Left cardiac atrium (tissue), 1 donor: Measurements from ENCODE around the genes APH1A, ADAMTSL4, SETDB1 and CERS2.

- PRO-cap, result no peak
Observed at GRCh38 chr1:150164631-150165313, 15.1 kb downstream of the PLEKHO1 start.

DNA sequence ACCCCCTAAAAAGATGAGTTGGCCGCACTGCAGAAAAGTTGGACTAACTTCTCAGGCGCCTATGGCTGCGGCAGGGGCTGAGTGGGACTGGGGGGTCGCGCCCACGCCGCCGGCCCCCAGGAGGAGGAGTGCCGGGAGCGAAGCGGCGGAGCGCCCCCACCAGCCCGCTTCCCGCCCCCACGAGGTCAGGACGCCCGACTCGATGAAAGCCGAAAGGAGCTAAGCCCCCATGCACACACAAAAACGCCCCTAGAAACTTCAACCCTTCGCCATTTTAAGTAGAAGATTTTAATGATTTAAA lies 679 bp downstream of the ANP32E start:
- PRO-cap, result no peak

DNA sequence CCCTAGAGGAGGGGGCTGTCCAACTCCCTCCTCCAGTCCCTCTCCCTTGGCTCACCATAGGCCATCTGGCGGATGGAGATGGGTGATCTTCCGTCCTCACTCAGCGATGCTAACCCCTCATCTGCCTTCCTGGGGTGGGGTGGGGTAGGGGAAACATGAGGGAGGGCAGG lies 1.3 kb downstream of the APH1A start:
- PRO-cap, result no peak

DNA sequence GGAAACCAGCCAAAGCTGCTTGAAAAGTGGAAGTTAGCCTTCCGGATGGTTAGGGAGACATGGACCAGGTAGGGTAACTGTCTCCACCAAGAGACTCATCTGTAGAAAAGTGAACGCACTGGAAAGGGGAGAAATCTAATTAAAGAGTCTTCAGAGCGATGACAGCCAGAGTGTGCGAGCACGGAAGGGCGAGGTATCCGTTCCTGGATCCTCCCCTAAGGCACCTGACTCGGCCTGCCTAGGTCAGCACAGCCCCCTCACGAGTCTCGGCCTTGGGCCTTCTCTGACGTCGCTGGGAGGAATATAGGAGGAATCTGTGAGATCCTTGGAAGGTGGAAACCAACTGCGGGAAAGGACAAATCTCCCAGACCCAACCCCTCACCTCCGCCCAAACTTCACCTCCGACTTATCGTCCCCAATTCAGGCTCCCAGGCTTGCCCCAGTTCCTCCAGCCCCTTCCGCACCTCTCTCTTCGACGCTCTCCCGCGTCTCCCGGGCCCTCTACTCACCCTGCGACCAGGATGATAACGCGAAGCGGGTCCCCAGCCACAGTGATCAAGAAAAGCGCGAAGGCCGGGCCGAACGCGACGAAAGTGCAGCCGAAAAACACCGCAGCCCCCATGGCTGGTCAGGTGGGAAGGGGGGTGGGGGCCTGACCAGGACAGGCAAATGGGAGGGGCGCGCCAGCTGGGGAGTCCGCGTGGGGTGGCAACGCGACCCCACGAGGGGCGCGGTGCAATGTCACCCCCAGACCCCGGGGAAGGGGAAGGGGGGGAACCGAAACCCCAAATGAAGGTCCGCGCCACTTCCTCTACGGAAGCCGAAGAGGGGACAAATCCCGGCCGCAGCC lies at the start of gene APH1A:
APH1A (minus strand) TSS at position 828 of the 850 bp plus-strand sequence.
- PRO-cap, result bidirectional peak, plus-strand start outside the sequence, minus-strand start at position 762 of the sequence

GRCh38 chr1:150548880-150549510 lies at the start of gene ADAMTSL4:
TSS of gene ADAMTSL4 (plus strand) at chr1:150549408.
- PRO-cap, result bidirectional peak, plus-strand start at chr1:150549408, minus-strand start at chr1:150549202

DNA sequence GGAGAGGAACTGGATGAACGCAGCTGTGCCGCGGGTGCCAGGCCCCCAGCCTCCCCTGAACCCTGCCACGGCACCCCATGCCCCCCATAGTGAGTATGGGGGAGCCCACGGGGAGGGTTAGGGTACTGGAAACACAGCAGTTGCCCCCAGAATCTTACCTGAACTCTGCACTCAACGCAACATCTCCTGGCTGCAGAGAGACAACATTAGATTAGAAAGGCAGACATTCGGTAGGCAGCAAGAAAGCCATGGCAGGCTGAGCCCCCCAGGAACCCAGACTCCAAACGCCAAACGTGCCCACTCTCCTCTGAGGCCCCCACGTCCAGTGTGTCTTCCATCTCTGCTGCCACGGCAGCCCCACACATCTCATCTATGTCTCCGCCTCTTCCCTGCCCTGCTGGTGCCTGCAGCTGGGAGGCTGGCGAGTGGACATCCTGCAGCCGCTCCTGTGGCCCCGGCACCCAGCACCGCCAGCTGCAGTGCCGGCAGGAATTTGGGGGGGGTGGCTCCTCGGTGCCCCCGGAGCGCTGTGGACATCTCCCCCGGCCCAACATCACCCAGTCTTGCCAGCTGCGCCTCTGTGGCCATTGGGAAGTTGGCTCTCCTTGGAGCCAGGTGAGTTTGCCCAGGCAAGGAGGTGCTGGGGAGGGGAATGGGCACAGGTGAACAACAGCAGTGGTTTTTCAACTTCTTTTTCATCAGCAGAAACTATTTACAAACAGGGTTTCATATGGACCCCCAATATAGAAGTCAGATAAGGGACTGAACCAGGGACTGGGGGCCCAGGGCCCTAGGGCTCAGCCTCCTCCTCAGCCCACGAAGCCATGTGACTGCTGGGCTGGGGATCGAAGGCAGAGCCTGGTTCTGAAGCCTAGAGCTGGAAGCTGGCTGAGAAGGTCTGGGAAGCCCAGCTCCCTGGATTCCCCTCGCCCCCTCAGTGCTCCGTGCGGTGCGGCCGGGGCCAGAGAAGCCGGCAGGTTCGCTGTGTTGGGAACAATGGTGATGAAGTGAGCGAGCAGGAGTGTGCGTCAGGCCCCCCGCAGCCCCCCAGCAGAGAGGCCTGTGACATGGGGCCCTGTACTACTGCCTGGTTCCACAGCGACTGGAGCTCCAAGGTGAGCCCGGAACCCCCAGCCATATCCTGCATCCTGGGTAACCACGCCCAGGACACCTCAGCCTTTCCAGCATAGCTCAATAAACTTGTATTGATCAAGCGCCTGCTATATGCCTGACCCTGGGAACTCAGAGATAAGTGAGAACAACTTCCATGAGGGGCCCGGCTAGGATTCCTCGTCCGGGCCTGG lies 8.8 kb downstream of the ADAMTSL4 start:
- PRO-cap, result no peak

DNA sequence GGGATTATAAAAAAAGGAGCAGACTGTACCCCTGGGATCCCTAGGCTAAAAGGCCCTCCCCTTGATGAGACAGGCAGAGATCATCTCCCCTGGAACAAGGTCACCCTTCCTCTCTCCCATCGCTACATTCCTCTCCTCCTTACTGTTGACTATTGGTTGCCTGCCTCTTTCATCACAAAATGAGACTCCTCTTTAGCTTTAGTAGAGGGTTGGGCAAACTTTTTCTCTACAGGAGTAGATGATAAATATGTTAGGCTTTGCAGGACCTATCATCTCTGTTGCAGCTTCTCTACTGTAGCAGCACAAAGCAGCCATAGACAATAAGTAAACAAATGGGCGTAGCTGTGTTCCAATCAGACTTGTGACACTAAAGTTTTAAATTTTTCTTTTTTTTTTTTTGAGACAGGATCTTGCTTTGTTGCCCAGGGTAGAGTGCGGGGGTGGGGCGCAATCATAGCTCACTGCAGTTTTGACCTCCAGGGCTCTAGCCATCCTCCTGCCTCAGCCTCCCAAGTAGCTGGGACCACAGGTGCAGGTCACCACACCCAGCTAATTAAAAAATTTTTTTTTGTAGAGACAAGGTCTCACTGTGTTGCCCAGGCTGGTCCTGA lies 15.0 kb downstream of the ADAMTSL4 start:
- PRO-cap, result no peak

DNA sequence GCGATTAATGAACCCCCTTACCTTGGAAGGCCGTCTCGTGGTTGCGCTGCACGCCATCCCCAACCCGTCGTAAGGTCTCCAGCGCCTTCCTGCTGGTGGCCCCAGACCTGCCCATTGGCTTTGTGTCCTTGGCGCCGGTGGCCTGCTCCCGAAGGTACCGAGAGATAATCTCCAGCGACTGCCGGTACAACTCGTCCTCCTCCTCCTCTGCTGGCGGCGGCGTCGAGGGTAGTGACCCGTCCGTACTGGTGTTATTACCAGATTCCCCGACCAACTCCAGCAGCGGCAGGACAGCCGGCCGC lies 637 bp downstream of the MCL1 start:
- PRO-cap, result no peak

GRCh38 chr1:150609410-150610534 lies 19.6 kb downstream of the ENSA start:
- PRO-cap, result no peak

- PRO-cap, result no peak
Observed at GRCh38 chr1:150623852-150625066, 5.2 kb downstream of the ENSA start.

DNA sequence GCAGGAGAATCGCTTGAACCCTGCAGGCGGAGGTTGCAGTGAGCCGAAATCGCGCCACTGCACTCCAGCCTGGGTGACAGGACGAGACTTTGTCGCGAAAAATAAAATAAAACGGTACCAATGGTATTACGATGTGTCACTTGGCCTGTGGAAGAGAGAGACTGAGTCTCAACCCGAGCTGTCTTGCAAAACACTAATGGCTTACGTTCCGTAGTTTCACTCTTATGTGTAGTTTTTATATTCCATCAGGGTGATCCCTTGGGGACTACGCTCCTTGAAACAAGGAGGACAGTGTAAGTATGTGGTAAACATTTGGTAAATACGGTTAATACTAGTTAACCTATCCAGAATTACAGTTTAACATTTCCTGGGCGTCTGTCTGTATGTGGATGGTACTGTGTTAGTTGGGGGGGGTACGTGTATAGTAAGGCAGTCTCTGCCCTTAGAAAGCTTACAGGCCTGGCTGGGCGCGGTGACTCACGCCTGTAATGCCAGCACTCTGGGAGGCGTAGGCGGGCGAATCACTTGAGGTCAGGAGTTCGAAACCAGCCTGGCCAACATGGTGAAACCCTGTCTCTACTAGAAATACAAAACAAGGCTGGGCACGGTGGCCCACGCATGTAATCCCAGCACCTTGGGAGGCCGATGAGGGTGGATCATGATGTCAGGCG lies 933 bp upstream of the ENSA start:
- PRO-cap, result no peak

DNA sequence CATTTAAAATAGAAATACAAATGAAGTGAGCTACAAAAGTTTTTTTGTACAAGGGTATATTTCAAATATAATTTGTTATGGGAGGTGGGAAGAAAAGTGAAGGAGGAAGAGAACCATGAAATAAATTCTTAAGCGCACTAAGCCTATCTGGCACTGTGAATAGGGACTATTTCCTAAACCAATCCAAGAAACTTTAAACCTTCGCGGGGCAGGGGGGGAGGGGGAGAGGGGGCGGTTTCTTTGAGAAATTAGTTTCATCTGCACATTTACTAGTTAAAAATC lies 435 bp downstream of the GOLPH3L start:
- PRO-cap, result no peak

GRCh38 chr1:150768314-150768647 lies 2.7 kb upstream of the CTSS start:
- PRO-cap, result no peak

GRCh38 chr1:150843431-150843908 lies 32.9 kb downstream of the ARNT start:
- PRO-cap, result no peak

DNA sequence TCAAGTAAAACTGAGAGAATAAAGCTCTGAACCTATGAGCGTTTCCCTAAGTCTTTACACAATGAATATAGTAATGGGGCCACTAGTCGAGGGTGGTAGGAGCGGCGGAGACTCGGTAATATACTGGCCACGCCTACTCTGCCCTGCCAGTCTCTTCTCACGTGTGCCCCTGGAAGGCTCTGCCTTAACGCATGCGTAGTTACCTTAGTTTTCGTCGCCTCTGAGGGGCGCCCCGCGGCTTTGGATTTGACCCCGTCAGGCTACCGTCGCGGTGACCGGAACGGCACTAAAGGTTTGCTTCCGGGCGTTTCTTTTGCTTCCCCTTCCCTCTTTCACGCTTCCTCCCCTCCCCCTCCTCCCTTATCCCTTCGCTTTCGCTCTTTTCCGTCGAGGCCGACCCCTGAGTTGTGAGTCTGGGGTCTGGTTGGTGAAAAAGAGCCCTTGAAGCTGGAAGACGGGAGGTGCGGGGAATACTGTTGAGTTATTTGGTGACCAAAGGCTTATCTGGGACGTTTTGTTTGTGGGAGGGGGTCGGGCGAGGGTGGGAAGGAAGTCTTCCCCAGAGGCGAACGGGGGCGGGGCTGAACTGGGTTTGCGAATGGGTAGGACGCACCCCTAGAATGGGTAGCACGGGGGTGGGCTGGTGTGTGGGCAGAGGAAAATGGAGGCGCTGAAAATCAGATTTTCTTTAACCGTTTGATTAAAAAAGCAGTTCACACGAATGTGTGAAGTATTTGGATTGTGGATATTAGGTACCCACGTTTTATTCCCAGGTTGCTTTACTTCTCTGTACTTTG lies at the start of gene SETDB1:
SETDB1 (plus strand) TSS at position 307 of the 797 bp plus-strand sequence.
- PRO-cap, result bidirectional peak, plus-strand start at position 207 of the sequence, minus-strand start at position 122 of the sequence

DNA sequence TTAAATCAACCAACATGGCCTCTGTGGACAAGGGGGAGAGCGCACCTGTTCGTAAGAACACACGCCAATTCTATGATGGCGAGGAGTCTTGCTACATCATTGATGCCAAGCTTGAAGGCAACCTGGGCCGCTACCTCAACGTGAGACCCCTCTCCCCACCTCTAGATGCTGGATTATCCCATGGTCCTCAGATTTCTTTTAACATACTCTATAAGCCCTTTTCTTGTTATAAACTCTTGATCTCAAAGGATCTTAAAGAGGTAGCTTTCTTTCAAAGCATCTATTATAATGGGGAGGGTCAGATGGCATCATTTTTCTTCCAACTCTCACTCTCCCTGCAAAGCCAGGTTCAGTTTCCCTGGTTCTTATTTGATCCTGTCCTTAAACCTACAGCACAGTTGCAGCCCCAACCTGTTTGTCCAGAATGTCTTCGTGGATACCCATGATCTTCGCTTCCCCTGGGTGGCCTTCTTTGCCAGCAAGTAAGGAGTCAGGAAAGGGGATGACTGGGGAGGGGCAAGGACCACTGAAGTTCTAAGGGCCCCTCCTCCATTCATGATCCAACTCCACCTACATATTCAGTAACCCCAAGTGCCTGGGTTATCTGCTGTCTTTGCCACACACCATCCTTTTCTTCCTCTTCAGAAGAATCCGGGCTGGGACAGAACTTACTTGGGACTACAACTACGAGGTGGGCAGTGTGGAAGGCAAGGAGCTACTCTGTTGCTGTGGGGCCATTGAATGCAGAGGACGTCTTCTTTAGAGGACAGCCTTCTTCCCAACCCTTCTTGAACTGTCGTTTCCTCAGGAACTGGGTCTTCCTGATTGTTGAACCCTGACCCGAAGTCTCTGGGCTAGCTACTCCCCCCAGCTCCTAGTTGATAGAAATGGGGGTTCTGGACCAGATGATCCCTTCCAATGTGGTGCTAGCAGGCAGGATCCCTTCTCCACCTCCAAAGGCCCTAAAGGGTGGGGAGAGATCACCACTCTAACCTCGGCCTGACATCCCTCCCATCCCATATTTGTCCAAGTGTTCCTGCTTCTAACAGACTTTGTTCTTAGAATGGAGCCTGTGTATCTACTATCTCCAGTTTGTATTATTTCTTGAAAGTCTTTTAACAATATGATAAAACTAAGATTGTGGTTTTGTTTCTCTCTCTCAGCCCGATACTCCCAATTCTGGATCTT lies 10.6 kb downstream of the CERS2 start:
- PRO-cap, result no peak

DNA sequence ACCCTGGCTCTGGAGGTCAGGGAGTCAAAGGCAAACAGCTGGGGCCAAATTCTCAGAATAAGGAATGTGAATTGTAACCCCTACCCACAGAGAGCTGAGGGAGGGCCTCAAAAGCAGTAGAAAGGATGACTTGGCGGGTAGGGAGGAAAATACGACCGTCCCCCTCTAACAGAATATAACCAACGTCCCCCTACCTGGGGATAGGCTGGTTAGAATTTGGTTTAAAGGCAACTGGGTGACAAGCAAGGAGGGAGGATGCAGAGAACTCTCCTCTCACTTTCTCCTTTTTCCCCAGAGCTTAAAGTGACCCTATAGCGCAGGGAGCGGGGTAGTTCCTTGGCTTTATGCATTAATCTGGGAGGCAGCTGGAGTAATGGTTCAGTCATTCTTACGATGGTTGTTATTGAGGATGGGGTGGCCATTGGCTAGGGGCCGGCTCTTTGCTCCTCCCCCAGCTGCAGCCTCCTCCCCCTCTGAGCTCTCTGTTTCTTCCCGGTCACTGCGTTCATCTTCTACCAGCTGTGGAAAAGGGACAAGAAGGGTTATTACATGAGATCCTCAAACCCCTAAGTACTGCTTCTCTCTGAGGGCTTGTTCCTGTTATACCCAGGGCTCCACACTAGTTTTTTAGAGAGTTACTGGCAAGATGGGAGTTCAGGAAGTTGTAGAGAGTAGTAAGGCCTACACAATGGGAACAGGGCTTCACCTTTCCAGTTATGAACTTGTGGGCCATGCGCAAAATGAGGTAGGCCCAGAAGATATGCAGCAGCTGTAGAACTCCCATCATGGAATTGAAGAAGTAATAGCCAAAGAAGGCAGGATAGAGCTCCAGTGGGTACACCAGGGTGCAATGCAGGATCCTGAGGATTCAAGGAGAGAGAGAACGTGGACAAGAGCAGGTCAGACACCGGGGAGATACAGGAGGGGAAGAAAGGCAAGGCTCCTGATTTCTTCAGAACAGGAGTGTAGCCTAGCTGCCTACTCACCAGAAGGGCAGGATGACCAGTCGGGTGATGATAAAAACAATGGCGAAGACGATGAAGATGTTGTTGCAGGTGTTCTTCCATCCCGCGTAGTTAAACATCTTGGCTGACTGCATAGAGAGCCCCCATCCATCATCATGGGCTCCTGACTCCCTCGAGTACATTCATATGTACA lies 8.5 kb downstream of the CERS2 start:
- PRO-cap, result no peak

DNA sequence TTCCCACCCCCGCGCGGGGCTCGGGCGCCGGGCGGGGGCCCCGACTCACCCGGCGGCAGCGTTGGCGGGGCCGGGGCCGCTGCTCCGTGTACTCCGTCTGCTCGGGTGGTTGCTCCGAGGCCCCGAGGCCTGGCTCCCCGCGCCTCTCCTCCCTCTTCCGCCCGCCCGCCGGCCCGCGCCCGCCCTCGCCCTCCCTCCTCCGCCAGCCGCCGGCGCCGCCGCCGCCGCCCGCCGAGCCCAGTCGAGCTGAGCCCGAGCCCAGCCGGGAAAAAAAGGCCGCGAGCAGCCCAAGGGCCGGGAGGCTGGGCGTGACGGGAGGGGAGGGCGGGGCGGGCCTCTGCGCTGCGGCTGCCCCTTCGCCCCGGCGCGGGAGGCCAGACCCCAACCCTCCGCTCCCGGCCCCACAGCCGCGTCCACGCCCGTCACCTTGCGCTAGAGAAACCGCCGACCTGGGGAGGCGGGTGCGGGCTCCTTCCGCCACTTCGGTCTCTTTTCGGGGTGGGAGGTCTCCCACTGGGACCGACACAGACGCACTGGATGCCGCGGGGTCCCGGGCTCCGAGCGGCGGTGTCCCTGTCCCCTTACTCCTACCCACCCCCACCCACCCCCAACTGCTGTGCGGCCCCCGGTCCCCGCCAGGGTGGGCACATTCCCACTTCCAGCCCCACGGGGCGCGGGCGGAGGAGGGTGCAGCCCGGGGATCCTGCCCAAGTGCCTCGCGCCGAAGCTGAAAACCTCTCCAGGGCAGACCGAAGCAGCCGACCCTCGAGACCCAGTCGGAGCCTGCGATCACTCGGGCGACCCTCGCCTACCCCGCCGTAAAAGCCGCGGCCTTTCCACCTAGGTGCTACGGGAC lies at the start of gene CERS2:
CERS2 (minus strand) TSS at position 266 of the 856 bp plus-strand sequence.
- PRO-cap, result bidirectional peak, plus-strand start at position 384 of the sequence, minus-strand start at position 264 of the sequence

DNA sequence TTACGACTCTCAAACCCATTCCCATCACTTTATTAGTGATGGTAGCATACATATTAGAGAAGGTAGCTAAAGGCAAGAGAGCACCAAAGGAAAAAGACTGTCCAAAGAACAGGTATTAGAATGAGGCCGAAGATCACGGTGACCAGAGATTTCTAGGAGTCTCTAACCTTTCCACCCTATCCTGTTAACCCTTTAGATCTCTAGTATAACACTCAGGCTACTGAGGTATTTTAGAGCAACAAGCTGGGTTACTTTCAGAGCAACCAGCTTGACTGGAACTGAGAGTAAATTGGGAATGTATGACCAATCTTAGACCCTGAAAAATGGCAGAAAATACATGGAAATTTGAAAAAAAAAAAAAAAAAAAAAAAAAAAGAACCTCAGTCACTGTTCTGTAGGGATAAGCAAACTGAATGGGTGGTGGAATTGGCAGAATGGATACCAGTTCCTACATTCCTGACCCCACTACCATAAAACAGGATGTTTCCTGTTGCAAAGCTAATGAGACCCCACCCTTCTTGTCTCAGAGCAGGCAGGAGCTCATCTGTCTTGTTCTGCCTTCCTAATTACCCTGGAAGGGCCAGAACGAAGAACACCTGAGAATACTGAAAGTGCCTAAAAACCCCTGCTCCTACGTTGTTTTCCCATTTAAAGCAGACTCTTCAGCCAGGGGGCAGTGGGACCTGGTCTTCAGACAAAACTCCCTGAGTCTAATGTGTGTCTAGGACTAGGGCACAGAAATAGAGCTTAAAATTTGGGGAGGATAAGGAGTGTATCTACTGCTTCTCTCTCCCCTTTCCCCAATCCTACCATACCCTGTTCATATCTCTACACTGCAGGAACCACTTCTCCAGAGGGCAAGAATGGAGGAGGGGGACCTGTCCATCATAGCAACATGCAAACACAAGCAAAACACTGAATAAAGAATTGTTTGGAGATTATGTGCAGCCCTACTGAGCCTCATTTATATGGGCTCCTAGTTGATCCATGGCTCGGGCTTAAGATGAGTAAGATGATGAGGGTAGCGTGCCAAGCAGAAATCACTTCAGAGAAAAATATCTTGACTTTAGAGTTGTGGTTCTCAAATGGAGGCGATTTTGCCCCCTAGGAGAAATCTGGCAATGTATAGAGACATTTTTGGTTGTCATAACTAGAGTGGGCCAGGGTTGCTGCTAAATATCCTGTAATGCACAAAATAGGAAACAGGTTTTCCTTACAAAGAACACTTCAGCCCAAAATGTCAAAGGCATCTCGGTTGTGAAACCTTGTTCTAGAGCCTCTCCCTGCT lies 3.9 kb downstream of the C1orf56 start:
- PRO-cap, result no peak

- PRO-cap, result no peak
Observed at GRCh38 chr1:151054798-151055935, 4.3 kb downstream of the CDC42SE1 start.